Diencephalon (tissue), 2 donors: ENCODE measurements around the gene RBBP8.

DNA sequence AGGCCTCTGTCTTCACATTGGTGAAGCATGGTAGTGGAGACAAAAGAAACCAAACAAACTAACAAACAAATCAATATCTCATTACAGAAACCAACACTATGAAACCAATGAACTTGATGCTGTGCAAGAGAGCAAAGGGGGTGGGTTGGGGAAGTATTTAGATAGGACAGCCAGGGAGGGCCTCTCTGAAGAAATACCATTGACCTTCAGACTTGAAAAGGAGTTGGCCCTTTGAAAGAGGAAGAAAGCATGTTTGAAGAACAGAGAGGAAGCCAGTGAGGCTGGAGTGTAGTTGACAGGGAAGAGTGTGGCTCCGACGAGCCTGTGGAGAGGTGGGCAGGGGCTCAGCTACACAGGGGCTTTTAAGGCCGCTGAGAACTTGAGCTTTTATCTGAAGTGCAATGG, 151.0 kb upstream of the GATA6 start:
- RAMPAGE, long total RNA: no peak

DNA sequence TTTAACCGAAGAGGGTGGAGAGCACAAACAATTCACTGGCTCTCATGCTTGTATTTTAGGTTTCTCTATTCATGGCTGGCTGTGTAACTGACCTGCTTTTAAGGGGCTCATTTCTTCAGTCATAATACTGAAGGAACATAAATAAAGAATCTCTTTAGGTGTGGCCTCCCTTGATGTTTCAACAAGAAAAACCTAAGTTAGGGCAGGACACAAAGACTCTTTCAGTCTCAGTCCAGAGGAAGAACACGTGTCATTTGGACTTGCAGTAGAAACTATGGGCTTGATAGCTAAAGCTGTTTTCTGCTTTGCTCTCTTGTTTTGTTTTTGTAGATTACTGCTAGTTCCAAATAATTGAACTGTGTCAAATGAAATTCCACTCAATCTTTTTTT, 108.8 kb upstream of the GATA6 start:
- RAMPAGE, long total RNA: no peak

DNA sequence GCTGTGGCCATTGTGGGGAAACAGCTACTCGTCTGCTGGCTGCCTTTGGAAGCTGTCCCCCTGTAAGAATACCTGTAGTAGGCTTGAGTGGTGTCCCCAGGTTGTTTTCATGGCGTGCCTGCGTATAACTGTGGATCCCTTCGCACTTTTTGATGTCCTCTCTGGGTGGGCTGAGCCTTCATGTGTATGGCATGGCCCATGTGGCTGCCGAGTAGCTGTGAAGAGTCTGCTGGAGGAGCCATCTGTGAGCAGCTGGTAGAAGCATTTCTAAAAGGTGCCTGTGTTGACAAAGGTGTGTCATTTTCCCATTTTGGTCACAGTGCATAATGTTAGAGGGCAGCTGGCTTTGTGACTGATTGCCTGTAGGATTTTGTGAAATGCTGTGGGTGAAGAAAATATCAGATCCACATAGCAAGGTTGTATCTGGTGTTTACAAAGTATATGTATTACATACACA, 16.3 kb downstream of the GATA6 start:
- RAMPAGE, long total RNA: no peak

GRCh38 chr18:22198900-22199269, 29.5 kb downstream of the GATA6 start:
- RAMPAGE, long total RNA: no peak

- RAMPAGE, long total RNA: no peak
These were observed 117.3 kb downstream of the GATA6 start for GRCh38 chr18:22286555-22287251.

- RAMPAGE, long total RNA: no peak
These were observed 95.6 kb downstream of the CTAGE1 start for GRCh38 chr18:22322010-22322576.

GRCh38 chr18:22349385-22349554, 68.4 kb downstream of the CTAGE1 start:
- RAMPAGE, long total RNA: no peak

DNA sequence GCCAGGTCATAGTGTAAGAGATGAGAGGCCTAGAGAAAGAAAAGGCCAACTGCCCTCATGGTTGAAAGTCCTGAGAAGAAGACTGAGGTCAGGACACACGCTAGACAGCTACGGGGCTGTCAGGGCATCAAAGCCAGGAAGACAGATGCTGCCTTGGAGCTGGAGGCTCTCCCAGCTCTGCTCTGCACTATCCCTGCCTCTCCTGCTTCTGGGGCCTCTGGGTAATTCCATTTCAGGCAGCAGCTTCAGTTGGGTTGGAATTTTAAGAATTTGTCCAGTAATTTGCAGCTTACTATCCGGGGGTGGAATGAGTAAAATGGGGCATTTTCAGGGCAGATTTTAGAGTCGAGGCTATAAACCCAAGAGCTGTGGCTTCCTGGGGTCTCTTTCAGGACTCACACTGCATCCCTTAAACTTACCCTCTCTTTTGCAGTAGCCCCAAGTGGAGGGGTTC, 76.2 kb upstream of the CTAGE1 start:
- RAMPAGE, long total RNA: no peak

DNA sequence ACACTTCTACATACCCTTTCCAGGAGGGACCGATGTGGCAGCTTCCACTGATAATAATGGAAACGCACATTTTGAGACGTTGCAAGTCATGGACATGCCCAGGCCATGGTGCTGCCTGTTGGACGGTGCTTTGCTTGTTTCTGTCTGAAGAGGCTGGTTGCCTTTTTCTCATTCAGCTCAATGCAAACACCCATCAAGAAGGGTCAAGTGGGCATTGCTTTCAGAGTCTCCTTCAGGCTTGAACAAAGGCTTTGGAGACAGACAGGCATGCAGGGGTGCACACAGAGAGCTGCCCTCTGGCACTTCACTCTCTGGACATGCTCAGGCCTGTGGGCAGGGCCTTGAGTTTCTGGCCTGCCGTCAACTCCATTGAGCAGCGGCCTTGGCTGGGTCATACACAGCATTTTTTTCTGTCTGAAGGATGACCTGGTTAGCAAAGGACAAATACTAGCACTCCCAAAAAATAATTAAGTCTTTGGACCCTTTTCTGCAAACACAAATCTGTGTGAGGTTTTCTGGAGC, 124.5 kb upstream of the CTAGE1 start:
- RAMPAGE, long total RNA: no peak

DNA sequence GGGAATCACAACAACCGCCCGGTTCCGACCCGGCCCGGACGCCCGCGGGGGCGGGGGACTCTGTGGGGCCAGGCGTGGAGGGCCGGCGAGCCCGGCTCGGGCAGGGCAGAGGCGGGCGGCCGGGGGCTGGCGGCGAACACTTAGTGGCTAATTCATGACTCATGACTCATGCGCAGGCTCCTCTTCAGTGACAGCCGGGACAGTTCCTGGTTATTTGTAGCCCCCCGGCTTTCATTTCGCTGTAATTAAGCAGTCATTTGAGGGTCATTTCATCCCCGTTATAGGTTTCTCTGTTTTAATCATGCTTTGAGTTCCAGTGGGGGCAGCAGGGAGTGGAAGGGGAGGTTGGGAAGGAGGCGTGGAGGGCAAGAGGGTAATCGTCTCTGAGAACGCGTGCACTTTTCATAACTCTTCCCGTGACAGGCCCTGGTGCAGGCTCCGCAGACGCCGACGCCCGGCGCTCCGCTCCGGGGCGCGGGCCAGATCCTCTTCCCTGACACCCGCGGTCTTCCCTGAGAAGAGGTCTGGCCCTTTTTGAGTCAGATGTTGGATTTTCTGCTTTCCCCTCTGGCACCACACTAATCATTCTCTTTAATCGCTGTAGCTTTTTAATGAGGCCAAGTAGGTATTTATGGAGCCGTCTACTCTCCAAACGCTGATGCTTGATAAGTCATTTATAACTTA, 142.2 kb upstream of the CTAGE1 start:
- RAMPAGE, long total RNA: no peak

- RAMPAGE, long total RNA: no peak
These were observed 191.9 kb upstream of the CTAGE1 start for GRCh38 chr18:22609431-22610188.

DNA sequence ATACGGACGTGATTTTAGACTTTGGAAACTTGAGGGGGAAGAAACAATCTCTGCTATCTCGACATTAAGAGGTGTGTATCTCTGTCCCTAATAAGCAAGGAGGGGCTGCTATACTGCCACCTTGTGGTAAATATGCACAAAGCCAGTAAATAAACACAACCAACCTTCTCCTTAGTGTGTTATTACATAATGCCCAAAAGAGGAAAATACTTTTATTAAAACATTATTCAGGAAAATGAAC, 228.8 kb upstream of the RBBP8 start:
- RAMPAGE, long total RNA: no peak

GRCh38 chr18:22932845-22934180, at the start of gene RBBP8:
RBBP8 (plus strand) TSS chr18:22933328.
- RAMPAGE, long total RNA: start-site peak on the plus strand at chr18:22933365-22933385, 49 and 48 reads in 2 replicates; start-site peak on the plus strand at chr18:22933879-22933903, 40 and 42 reads in 2 replicates

DNA sequence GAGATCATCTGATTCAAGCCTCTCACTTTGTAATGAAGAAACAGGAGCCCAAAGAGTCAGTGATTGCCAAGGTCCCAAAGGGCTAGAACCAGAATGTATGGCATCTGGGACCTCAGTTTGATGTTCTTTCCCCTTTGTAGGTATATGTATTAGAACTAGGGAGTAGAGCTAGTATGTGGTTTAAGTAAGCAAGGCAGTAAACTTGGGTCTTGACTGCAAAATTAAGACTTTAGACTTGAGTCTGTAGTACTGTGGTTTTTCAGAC, 99.3 kb downstream of the RBBP8 start:
- RAMPAGE, long total RNA: no peak

- RAMPAGE, long total RNA: no peak
These were observed 2.0 kb downstream of the CABLES1 start for GRCh38 chr18:23137198-23137715.

- RAMPAGE, long total RNA: no peak
These were observed 102.6 kb downstream of the CABLES1 start for GRCh38 chr18:23237509-23238696.

- RAMPAGE, long total RNA: no peak
These were observed 79.9 kb downstream of the TMEM241 start for GRCh38 chr18:23357700-23358415.

DNA sequence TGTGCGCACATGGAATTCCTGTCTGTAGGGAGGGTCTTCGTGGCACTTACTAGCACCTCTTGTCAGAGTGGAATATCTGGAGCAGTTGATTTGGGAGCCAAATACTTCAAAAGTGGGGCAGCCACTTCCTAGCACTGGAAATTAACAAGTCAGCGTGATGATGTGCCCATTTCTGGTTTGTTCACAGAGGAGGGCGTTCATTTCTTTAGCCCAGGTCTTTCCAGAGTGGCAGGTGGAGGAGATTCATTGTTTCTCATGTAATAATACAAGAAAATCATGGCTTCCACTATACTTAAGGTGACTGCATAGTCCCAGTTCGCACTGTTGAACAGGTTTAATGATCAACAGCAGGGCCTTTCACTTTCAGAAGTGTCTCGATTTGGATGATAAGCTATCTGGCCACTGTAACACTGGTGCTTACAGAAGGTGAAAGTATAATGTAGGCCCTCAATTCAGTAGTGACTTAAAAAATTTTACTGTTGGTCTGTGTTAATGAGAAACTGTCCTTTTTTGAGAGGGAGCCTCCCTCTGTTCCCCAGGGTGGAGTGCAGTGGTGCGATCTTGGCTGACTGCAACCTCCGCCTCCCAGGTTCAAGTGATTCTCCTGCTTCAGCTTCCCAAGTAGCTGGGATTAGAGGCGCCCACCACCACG, 1.4 kb downstream of the RMC1 start:
- RAMPAGE, long total RNA: no peak

DNA sequence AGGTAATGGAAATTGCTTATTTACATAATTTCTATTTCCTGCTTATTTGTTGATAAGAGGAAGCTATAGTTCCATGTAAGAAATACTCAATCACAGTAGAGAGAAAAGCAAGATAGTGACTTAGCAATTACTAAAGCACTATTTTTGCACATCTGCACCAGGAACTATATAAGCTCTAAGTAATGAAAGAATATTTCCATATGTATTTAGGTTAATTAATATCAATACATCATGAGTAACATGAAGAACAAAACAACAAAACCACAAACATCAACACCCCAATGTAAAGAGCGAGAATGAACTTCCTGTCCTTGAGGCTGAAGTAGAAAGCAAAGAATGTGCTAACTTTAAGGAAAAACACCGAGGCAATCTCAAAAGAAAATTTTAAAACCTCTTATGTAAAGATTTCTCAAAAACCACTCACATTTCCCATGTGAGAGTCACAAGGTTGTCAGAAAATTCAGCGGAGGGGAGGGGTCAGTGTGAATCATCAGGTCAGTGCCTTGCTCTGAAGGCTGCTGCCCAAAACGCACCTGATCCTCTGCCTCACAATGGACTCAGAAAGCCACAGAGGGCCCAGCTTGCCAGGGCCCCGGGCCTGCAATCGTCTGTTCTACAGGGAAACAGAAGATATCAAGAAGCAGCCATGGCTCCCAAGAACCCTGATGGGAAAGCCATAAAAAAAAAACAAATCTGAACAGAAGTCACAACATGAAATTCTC, 12.4 kb downstream of the NPC1 start:
- RAMPAGE, long total RNA: no peak

GRCh38 chr18:23585906-23586195, 455 bp downstream of the NPC1 start:
- RAMPAGE, long total RNA: no peak